Metastatic Liver Carcinoma in the Adrenal Gland (tissue), 2 donors: Measurements from ENCODE around the genes CECR2 and ATP6V1E1.

- PRO-cap, 2 experiments, result no peak in any of the 2 experiments
Measured at GRCh38 chr22:11859513-11859965, 3668.5 kb upstream of the OR11H1 start.

GRCh38 chr22:12602671-12602959 is 2925.4 kb upstream of the OR11H1 start:
- PRO-cap, 2 experiments, result no peak in any of the 2 experiments

GRCh38 chr22:16599505-16600009 is 6.9 kb upstream of the CCT8L2 start:
- PRO-cap, 2 experiments, result peak in 1 of 2 experiments; most common plus-strand start chr22:16599876 (in 1)

DNA sequence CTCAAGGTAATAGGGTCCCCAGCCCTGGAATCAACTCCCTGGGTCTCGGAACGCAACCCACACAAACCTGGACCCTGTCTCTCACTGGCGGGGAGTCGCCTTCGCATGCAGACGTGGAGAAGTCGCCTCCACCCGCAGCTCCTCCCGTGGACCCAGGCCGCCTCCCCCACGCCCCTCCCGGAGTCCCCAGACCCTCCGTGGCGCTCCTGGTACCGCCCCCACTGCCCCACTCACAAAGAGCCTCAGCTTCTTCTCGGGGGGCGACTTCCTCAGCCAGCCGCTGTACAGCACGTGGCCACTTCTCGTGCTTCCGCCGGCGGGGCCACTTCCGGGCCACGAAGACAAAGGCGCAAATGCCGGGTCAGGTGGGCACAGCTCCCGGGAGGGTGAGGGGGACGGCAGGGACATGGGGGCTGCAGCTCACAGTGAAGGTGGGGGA is 296 bp downstream of the GAB4 start:
- PRO-cap, 2 experiments, result no peak in any of the 2 experiments

DNA sequence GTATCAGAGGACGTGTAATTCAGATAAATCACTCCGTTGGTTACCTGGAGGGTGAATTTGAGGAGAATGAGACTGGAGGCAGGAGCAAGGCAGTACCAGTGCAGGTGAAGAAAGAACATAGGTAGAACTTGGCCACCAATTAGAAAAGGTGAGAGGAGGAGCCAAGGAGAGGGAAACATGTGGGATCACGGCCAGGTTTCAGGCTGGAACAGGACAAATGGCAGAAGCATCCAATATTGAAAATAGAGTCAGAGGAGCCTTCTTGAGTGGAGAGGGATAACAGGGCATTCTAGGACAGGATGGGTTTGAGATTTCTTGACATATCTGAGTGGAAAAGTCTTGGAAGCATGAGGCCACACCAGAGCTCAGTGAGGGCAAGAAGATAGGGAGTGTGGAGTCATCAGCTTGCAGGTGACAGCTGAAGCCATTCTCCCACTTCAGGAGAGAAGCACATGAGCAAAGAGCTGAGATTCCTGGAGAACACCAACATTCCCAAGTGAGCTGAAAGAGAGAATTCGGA is 36.4 kb upstream of the IL17RA start:
- PRO-cap, 2 experiments, result no peak in any of the 2 experiments

DNA sequence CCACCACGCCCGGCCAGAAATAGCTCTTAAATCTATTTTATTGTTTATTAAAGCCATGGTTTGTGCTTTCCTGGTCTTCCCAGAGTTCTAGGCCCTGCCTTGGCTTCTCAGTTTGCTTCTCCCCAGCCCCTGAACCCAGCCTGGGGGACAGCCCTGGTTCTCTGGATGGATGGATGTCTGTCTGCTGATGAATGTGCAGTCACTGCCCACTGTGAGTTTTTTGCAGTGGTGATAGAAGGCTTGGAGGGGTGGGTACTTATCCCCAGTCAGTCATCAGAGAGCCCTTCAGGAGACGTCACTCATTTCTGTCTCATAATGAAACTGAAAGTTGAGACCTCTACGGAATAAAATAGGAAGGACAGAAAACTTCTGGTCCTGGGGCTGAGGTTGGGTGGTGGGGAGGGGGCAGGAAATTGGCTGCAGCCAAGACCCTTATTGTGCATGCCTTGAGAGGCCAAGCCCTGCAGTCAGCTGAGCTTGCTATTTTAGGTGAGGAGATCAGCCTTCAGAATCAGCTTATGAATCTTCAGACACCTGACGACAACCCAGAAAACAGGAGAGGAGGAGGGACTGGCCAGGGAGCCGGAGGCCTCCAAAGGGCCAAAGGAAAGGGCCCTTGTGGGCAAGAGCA is 17.7 kb upstream of the ADA2 start:
- PRO-cap, 2 experiments, result peak in 1 of 2 experiments; most common plus-strand start position 342 of the sequence (in 1)

DNA sequence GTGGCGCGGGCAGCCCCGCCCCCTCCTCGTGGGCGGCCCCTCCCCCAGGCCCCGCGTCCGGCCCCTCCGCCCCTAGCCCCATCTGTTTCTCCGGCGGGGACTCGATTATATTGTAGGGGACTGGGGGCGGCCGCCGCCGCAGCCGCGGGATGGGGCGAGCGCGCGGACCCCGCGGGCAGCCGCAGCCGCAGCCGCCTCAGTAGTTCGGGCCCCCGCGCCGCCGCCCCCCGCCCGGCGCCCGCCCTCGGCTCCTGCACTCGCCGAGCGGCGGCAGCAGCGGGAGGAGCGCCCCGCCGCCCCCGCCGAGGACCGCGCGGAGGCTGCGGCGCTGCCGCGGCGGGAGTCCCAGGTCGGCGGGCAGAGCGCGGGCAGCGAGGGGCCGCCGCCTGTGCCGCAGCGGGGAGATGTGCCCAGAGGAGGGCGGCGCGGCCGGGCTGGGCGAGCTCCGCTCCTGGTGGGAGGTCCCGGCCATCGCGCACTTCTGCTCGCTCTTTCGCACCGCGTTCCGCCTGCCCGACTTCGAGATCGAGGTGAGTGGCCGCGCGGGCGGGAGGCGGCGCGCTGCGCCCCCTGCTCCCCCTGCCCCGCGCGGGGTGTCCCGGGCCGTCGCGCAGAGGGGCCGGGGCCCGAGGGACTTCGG is at the start of gene CECR2:
Gene CECR2, plus strand, starts transcription at position 81 of the 640 bp plus-strand sequence.
- PRO-cap, 2 experiments, result peak in 2 of 2 experiments; most common plus-strand start position 108 of the sequence (in 2); most common minus-strand start position 483 of the sequence (in 2)

DNA sequence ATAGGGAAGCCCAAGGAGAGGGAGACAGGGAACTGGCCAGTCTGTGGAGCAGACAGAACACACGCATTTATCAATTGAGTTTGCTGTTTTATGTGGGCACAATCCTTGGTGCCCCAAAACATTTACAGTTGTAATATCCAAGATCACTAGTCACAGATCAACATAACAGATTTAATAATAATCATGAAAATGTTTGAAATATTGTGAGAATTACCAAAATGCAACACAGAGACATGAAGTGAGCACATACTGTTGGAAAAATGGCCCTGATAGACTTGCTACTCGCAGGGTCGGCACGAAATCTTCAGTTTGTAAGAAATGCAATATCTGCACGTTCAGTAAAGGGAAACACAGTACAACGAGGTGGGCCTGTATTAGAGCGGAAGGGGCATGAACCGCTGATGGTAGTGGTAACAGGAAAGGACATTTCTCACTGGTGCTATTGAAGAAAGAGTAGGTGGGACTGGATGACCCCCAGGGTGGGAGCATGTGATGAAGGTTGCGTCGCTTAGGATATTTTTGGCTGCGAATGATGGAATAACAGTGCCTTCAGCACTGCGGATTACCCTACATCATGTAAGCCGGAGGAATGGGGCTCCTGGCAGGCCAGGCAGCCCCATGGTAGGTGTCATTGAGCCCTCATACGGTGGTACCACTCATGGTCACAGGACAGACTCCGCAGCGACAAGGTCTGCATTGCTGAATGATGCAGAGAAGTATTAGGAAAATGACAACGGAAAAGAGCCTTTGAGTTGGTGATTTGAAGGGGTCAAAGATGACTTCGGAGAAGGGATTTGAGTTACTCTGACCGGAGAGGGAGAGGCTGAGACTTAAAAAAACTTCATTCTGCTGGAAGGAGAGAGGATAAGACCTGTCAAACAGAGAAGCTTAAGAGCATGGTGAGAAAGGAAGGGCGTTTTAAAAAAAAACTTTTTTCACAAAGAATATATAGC is 16.5 kb downstream of the CECR2 start:
- PRO-cap, 2 experiments, result no peak in any of the 2 experiments

DNA sequence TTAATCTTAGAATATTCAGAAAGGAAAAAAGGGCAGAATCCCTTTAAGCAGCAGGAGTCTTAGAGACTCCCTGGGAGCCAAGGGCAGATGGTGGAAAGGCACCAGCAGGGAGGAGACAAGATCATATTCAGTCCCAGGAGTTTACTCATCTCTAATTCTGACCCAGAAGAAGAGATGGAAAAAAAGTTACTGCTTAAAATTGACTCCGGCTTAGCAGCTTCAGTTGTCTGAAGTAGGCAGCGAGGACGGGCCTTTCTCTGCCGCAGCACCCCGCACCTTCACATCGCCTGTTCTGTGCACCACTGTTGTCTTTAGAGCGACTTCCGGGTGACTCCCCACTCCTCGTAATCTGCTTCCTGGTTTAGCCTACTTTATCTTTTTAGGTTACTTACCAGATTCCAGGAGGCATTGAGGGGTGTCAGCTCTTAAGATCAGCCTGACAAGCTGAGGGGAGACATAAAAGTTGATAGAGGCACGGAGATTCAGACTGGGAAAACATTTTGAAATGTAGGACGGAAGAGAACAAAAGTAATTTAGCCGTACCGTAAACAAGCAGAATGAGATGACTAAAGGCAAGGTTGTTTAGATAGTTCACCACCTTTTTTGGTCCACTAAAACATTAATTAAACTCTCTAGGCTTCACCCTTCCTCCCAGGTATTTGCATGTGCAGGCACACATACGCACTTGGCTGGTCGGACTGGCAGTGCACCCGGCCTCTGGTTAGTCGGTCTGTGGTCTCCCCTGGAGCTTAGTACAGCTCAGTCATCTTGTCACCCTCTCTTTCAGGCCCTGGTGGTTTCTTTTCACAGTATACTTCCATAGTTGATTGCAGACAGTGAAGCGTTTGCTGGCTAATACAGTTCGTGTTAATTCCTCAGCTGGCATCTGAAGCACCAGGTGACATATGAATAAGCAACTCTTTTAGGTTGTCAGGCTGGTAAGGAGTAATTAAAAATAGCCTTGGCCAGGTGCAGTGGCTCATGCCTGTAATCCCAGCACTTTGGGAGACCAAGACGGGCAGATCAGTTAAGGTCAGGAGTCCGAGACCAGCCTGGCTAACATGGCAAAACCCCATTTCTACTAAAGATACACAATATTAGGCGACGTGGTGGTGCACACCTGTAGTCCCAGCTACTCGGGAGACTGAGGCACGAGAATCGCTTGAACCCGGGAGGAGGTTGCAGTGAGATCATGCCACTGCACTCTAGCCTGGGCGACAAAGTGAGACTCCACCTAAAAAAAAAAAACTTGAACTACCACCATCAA is 74.6 kb downstream of the CECR2 start:
- PRO-cap, 2 experiments, result no peak in any of the 2 experiments

DNA sequence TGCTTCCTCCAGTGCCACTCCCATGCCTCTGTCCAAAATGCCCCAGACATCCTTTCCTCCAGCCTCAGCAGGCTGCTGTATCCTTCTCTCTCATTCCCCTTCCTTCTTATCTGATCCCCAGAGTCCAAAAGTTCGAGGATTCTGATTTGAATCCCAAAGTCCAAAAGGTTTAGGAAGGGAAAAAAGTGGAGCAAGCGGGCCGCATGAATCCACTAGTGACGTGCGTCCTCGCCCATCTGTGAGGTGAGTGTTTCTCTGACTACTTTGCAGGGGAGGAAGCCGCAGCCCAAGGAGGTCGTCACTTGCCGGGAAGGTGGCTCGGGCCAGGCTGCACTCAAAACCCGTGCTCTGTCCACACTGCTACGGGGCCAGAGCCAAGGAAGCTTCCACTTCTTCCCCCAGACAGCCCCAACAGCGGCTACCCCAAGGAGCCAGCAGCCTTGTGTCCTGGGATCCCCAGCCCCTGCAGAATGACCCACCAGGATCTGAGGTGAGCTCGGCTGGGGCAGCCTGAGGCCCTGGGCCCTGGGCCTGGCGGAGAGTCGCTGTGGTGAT is 16.3 kb downstream of the SLC25A18 start:
- PRO-cap, 2 experiments, result no peak in any of the 2 experiments

GRCh38 chr22:17628381-17629277 is at the start of gene ATP6V1E1:
Gene ATP6V1E1 (minus strand): TSS chr22:17628749.
- PRO-cap, 2 experiments, result peak in 2 of 2 experiments; most common plus-strand start chr22:17628864 (in 1); most common minus-strand start chr22:17628749 (in 2)

- PRO-cap, 2 experiments, result no peak in any of the 2 experiments
Measured at GRCh38 chr22:17748565-17749111, 25.6 kb downstream of the BID start.

DNA sequence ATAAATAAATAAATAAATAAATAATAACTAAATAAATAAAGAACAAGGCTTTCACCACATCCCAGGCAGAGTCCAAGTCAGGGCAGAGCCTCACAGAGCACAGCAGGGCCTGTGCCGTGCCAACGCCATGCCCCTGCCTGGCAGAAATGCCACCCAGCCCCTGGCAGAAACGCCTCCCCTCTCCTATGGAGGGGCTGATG is 5.3 kb downstream of the BID start:
- PRO-cap, 2 experiments, result peak in 2 of 2 experiments; most common plus-strand start position 64 of the sequence (in 1)

GRCh38 chr22:17769283-17770351 is 4.7 kb downstream of the BID start:
- PRO-cap, 2 experiments, result peak in 2 of 2 experiments; most common plus-strand start chr22:17769944 (in 2); most common minus-strand start chr22:17769750 (in 1)

DNA sequence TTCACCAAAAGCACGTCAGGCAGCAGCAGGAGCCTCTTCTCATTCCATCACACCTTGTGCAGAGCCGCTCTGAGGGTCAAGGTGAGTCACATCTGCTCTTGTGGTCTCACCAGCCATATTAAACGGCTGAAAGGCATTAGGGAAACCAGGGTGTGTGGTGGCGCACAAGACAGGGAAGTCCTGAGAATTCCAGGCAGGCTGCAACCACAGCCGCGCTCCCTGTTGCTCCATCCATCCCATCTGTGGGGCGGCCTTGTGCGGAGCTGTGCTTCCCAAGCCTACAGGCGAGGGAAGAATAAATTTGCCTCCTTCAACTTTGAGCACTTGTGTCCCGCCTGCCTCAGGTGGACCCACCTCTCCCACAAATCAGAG is 38.9 kb upstream of the BID start:
- PRO-cap, 2 experiments, result no peak in any of the 2 experiments

GRCh38 chr22:17865754-17866823 is 91.8 kb upstream of the BID start:
- PRO-cap, 2 experiments, result no peak in any of the 2 experiments

GRCh38 chr22:17902425-17903065 is 121.8 kb downstream of the MICAL3 start:
- PRO-cap, 2 experiments, result no peak in any of the 2 experiments

- PRO-cap, 2 experiments, result no peak in any of the 2 experiments
Measured at GRCh38 chr22:17983146-17983840, 41.1 kb downstream of the MICAL3 start.

DNA sequence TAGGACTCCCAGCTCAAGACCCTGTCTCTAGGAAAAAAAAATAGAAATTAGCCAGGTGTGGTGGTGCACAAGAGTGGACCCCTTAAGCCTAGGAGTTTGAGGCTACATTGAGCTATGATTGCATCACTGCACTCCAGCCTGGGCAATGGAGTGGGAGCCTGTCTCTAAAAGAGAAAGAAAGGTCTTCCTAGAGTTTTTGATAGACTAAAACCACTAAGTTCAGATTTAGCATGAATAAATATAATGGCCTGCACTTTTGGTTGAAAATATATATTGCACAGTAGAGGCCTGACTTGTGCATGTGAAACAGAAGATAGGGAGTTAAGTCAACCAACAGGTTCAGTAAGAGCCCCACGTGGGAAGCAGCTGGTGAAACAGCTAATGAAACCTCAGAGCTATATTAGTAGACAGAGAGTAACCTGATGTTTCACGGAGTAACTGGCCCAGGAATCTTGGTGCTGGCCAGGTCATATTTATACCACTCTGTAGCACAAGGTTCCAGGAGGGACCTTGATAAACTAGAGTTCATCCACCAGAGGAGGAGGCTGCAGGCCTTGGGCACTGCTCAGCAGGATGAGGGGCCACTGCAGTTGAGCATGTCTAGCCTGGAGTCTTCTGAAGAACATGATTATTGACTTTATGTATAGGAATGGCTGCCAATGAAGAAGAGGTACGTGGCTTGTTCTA is 4.7 kb upstream of the MICAL3 start:
- PRO-cap, 2 experiments, result no peak in any of the 2 experiments

GRCh38 chr22:18113049-18113581 is 2.5 kb downstream of the TUBA8 start:
- PRO-cap, 2 experiments, result no peak in any of the 2 experiments